ENCODE measurements around a stretch of chr3.

DNA sequence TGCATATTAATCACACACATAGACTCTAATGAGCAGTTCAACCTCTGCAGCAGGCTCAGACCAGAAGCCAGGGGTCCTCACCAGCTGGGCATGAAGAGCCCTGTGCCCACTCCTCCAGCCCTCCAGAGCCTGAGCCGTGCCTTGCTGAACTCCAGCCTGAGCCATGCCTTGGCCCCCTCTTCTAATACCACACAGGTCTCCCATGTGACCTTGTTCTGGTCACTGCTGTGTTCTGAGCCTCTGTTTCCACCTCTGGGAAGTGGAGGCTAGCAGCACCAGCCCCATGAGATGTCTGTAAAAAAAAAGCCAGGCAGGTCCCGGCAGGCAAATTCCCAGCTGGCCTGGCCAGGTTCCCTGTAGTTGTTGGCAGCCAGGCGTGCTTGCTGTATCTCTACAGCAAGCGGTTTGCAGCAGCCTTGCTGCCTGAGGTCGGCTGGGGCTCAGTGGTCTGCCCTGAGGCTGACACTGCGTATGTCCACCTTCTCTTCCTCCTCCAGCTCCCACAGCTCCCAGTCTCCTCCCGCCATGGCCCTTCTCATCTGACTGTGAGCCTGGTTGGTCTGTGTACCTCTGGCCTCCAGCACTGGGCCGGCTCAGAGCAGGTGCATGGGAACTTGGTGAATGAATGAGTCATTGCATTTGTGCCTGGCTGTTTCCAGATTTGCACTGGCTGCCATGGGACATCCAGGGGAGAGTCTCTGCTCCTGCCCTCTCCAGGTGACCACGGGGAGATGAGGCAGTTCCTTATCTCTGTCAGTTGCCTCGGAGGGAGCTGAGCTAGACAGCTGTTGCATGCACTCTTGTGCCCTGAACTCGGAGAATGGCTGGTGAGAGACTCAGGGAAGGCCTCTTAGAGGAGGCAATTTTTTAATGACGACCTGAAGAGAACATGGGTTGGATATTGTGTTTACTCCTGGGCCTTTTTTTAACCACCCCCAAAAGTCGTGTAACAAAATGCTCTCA lies 42.8 kb downstream of the SPSB4 start:
- PRO-cap = no peak
- RAMPAGE, long total RNA, 4 experiments = no peak in any of the 4 experiments

GRCh38 chr3:141094914-141095785 lies 44.0 kb downstream of the SPSB4 start:
- PRO-cap = no peak
- RAMPAGE, long total RNA, 4 experiments = no peak in any of the 4 experiments

DNA sequence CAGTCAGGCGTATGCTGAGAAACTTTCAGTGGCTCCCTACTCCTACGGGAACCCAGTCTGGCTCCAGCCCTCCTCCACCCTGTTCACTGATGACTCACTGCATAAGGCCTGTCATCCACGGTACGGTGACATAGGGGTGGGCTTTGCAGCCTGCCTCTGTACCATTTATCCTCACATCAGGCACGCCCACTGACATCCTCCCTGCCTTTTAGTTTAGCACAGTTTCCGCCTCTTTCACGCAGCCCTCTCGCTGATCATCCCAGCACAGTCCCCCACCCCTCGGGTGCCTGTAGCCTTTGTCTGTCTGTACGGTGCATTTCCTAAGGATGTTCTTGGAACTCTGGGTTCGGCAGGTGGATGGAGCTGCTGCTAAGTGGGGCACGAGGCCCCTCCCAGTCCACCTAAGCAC lies 11.7 kb downstream of the PXYLP1 start:
- PRO-cap = no peak
- RAMPAGE, long total RNA, 4 experiments = no peak in any of the 4 experiments

- PRO-cap = no peak
- RAMPAGE, long total RNA, 4 experiments = no peak in any of the 4 experiments
Observed at GRCh38 chr3:141302280-141302979, 65.9 kb upstream of the ZBTB38 start.

DNA sequence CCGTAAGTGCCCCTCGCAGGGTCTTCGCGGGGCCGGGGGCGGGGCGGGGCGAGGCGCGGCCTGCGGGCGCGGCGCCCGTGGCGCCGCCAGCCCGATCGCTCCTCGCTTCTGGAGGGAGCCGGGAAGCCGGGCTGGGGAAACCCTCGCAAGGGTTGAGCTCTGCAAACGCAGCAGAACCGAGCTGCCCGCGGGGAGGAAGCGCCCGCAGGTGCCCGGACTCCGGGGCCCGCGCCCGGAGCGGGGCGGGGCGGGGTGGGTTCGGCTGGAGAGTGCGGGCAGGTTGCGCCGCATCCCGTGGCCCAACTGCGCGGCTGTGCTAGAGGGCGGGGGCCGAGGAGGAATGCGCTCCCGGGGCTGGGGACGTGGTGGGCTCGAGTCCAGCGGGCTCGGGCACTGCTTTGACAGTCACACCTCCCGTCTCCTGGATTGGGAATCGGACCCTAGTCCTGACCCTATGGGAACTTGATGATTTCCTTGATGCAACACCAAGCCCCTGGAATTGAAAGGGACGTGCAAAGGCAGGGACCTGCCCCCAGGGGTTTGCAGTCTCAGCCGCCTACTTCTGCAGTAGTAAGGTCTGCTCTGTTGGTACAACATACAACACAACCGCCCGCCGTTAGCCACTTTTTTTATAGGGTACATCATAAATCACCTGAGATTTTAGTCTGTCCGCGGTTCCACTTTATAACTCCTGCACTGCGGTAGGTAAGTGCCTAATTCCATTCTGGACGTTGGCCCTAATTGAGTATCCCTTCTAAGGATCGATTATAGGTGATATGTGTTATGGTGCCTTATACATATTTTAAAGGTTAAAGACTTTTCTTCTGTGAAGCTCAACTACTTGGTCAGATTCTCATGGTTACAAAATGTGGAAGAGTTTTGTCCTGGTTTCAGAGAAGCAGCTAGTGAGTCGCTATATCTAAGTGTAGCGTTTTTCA lies 34.4 kb downstream of the ZBTB38 start:
- PRO-cap = bidirectional peak, plus-strand start at position 105 of the sequence, minus-strand start at position 110 of the sequence; bidirectional peak, plus-strand start at position 319 of the sequence, minus-strand start at position 271 of the sequence; bidirectional peak, plus-strand start at position 573 of the sequence, minus-strand start at position 501 of the sequence
- RAMPAGE, long total RNA, 4 experiments = no peak in any of the 4 experiments

- PRO-cap = no peak
- RAMPAGE, long total RNA, 4 experiments = no peak in any of the 4 experiments
Observed at GRCh38 chr3:141409871-141410206, 41.5 kb downstream of the ZBTB38 start.

GRCh38 chr3:141446362-141447669 lies 40.0 kb upstream of the RASA2 start:
- PRO-cap = no peak
- RAMPAGE, long total RNA, 4 experiments = no peak in any of the 4 experiments

DNA sequence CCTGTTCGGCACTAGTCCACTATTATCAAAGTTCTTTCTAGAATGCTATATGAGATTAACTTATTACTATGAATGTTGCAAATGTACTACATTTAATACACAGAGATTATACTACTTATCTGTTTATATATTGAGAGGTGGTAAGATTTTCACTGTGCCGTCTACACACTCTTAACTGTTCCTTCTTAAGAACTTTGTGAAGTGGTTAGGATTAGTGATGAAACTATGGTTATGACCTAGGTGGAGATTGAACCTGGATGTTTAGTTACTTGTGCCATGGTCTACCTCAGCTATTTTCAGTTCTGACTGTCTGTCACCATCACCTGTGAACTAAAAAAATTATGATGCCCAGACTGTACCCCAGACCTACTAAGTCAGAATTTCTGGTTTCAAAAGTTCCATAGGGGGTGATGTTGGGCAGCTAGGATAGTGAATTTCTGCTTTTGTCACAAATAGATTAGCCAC lies 6.3 kb downstream of the RASA2 start:
- PRO-cap = no peak
- RAMPAGE, long total RNA, 4 experiments = no peak in any of the 4 experiments

GRCh38 chr3:141796479-141797084 lies 33.4 kb downstream of the GRK7 start:
- PRO-cap = no peak
- RAMPAGE, long total RNA, 4 experiments = no peak in any of the 4 experiments

DNA sequence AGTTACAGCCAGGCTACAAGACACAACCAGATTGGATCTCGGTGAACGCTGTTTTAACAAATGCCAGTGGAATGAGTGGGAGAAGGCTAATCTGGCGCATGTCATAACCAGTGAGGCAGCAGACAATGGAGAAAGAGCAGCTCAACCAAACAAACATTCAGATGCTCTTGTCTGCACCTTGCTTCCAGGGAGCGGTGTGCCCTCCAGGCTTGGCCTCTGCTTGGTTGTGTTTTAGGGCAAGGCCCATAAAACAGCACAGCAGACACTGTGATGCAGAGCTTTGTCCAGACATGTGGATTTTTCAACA lies 45.9 kb upstream of the ATP1B3 start:
- PRO-cap = no peak
- RAMPAGE, long total RNA, 4 experiments = no peak in any of the 4 experiments

DNA sequence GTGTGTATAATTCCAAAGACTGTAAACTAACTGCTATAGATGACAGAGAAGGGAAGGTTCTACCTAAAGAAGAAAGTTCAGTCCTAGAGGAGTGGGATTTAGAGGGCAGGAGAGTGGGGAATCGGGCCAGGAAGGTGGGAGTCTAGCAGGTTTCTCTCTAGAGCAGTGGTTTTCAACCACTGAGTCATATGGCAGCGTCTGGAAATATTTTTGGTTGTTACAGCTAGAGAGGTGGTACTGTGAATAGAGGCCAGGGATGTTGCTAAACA lies 28.6 kb downstream of the ATP1B3 start:
- PRO-cap = no peak
- RAMPAGE, long total RNA, 4 experiments = no peak in any of the 4 experiments

GRCh38 chr3:141941032-141941577 lies 64.7 kb downstream of the ATP1B3 start:
- PRO-cap = no peak
- RAMPAGE, long total RNA, 4 experiments = no peak in any of the 4 experiments

GRCh38 chr3:142270553-142270881 lies 45.1 kb upstream of the GK5 start:
- PRO-cap = no peak
- RAMPAGE, long total RNA, 4 experiments = no peak in any of the 4 experiments

DNA sequence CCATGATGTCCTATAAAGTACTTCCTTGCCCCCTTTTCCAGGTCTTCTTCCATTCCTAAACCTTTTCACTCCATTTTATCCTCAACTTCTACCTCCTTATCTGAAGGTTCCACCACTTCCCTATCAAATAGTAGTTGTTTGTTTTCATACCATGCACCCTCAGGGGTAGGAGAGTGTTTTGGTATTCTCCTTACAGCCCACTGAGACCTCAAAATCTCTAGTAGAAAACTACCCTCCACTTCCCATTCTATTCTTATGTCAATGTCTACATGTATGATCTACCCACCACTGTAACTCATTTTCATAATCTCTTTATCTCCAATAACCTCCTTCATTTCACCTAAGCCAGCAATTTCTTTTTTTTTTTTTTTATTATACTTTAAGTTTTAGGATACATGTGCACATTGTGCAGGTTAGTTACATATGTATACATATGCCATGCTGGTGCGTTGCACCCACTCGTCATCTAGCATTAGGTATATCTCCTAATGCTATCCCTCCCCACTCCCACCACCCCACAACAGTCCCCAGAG lies 55.8 kb downstream of the XRN1 start:
- PRO-cap = no peak
- RAMPAGE, long total RNA, 4 experiments = start-site peak on the minus strand in 2 of 4 experiments, centred at positions 224 to 384 of the sequence, 8 to 12 reads per replicate

DNA sequence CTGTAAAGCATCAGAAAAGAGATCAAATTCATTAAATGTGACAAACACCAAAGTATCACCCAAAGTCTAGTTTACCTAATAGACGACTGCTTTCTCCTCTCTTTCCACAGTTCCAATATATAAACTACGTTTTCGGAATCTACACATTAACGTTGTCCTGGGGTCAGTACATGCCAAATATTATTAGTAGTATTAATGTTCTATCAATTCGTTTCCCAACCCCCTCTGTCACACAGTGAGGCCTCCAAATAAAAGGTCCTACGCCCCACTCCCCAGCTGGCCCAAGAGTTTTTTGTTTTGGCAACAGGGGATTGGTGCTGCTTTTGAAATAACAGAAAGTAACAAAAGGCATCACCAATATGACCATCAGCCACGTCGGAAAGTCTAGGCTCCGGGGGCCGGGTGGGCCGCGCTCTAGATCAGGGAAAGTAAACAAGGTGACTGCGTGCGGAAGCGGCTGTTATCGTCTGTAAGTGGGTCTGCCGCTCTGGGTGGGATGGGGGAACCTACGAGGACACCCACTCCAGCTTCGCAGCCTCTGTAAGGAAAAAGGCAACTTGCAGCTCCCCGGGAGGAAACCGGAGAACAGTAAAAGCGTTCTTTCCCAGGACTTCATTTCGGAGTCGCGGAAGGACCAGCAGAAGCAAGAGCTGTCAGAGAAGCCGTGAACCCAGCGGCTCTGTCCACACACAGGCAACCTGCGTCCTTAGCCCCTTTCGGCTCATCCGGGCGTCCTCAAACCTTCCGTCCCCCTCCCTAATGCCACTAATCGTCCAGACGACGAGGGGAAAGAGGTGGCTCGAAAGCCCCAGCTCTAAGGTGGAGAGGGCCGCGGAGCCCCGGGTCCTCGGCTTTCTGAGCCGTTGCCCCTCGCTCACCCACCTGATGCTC lies 604 bp downstream of the XRN1 start:
- PRO-cap = no peak
- RAMPAGE, long total RNA, 4 experiments = no peak in any of the 4 experiments

GRCh38 chr3:142733927-142734575 lies 10.2 kb downstream of the TRPC1 start:
- PRO-cap = no peak
- RAMPAGE, long total RNA, 4 experiments = no peak in any of the 4 experiments

- PRO-cap = no peak
- RAMPAGE, long total RNA, 4 experiments = no peak in any of the 4 experiments
Observed at GRCh38 chr3:142739307-142740149, 15.7 kb downstream of the TRPC1 start.

GRCh38 chr3:142935898-142936562 lies 27.4 kb downstream of the PAQR9 start:
- PRO-cap = no peak
- RAMPAGE, long total RNA, 4 experiments = no peak in any of the 4 experiments

DNA sequence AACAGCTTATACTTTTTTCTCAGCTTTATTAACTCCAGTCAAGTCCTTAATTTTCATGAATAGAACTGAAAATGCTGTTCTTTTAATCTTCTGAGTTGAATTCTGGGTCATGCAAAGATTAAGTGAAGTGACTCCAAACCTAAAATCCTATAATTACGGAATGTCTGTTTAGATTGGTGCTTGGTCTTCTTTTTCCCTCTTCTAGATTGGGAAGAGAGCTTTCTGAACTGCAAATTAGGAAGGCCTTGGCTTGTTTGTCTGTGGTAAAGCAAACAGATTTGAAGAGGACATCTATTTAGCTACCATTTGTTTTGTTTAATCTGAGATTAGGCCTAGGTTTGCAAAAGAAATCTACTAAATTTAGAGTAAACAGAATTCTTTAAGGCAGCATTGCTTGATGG lies 23.5 kb downstream of the PAQR9 start:
- PRO-cap = no peak
- RAMPAGE, long total RNA, 4 experiments = no peak in any of the 4 experiments

GRCh38 chr3:143028199-143028637 lies 26.8 kb downstream of the U2SURP start:
- PRO-cap = no peak
- RAMPAGE, long total RNA, 4 experiments = no peak in any of the 4 experiments

Measured in suprapubic skin (tissue), 4 donors.